Retinal pigment epithelial cell (primary cell): Measurements from ENCODE around the genes ACSL3 and KCNE4.

- RRBS = no CpG with 5 or more reads among the region's 1 CpG
These were observed 637.8 kb downstream of the SLC4A3 start for GRCh38 chr2:220265330-220265617.

- RRBS = no CpG with 5 or more reads among the region's 2 CpGs
These were observed 792.0 kb downstream of the EPHA4 start for GRCh38 chr2:220780134-220780373.

GRCh38 chr2:221104388-221104948 lies 467.6 kb downstream of the EPHA4 start:
- RRBS = no CpG with 5 or more reads among the region's 15 CpGs

GRCh38 chr2:221419715-221420802 lies 152.0 kb downstream of the EPHA4 start:
- RRBS = no CpG with 5 or more reads among the region's 17 CpGs

GRCh38 chr2:221511180-221511828 lies 60.8 kb downstream of the EPHA4 start:
- RRBS = no CpG with 5 or more reads among the region's 7 CpGs

DNA sequence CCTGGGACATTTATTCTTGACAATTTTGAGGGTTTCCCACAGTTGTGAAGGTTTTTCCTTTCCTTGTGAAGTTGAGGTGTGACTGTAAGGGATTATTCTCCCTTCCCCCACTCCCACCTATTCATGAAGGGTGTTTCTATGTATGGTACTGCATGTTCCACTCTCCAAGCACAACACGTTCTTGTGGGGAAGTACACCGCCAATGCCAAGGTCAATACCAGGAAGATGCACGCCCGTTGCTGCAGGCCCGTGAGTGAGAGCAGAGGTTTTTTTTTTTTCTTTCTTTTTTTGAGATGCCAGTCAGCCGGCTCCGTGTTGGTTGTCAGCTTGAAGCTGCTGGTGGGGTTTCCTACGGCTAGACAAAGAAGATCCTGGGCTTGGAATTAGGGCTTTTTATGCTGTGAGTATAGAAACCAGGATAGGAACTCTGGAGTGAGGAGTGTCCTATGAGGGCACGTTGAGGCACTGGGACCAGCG lies 38.6 kb upstream of the EPHA4 start:
- RRBS = no CpG with 5 or more reads among the region's 10 CpGs

DNA sequence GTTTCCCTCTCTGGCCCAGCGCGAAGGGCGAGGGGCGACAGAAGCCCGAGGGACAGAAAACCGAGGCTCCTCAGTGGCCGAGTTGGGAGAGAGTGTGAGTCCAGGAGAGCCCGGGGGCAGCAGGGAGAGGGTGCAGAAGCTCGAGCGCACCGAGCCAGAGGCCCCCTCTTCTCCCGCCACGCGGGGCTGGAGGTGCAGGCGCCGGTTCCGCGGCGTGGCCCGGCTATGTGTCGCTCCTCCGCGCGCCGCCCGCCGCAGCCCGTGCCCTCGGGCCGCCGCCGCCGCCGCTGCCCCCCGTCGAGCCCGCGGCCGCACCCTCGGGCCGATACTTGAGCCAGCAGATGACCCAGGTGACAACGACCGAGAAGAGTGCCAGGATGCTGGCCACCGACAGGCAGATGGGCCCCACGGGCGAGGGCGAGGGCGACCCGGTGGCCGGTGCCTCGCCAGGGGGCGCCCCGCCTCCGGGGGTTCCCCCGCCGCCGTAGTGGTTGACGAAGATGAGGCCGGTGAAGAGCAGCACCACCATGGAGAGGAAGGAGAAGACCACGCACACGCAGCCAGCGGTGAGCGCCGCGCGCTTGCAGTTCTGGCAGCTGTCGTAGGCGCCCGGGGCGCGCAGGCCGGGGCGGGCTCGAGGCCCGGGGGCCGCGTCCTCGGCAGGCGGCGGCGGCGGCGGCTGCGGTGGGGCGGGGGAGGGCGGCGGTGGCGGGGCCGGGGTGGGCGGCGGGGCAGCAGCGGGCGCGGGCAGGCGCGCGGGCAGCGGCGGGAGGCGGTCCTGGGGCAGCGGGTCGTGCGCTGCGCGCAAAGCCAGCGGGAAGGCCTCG lies 937 bp downstream of the ENSG00000288658 start:
- RRBS = 1% methylated on average over 33 of the region's 107 CpGs

GRCh38 chr2:222448495-222449372 lies 24.4 kb downstream of the SGPP2 start:
- RRBS = no CpG with 5 or more reads among the region's 9 CpGs

DNA sequence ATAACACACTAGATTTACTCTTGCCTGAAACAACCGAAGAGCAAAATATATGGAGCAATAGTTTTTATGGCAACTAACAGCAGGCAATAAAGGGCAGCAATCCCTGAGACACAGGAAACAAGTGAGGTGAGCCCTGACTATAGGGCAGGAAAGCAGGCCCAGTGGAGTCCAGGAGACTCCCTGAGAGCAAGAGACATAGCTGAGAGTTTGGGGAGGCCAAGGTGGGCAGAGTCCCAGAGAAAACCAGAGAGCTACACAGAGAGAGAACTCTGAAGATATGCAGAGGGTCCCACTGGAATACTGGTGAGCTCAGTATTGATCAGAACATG lies 18.8 kb downstream of the FARSB start:
- RRBS = no CpG with 5 or more reads among the region's 1 CpG

GRCh38 chr2:222652900-222653377 lies 3.0 kb downstream of the FARSB start:
- RRBS = no CpG with 5 or more reads among the region's 4 CpGs

DNA sequence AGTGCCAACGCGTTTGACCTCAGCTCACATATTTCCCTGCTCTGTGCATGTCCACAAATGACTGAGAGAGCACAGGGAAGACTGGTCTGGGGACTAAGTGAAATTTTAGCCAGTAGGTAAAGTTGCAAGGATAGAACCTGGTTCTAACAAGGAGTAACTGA lies 55.1 kb upstream of the ACSL3 start:
- RRBS = no CpG with 5 or more reads among the region's 2 CpGs

GRCh38 chr2:222860704-222861158 lies at the start of gene ACSL3:
Gene ACSL3 (plus strand): TSS chr2:222861036.
- RRBS = 1% methylated on average over 34 of the region's 60 CpGs

DNA sequence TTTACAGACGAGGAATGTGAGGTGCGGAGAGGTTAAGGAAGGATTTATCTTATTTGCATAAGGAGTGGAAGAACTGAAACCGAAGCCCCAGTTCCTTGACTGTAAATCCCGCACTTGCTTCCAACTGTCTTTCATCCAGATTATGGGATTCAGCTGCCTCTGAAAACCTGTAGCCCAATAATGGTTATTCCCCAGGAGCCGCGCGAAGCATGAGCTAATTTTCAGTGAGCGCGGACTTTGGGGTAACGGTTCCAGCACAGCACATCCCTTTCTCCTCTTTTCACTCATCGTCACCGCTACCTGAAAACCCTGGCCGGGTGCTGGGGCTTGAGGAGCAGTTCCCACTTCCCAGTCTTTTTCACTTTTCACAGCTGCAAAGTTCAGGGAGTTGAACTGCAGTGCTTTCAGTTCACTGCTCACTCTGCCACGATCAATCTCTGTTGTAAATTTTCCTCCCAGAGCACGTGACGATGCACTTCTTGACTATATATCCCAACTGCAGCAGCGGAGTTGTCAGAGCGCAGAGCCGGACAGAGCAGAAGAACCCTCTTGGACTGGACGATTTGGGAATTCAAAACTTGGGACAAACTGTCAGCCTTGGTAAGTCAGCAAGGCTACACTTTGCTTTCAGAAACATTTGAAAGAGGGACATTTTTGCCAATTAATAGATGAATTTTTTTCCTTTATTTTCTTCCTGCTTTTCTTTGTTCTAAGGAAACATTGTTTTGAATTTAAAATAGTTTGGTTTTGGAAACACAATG lies at the start of gene KCNE4:
KCNE4 (plus strand) TSS at position 516 of the 761 bp plus-strand sequence.
- RRBS = no CpG with 5 or more reads among the region's 20 CpGs

- RRBS = no CpG with 5 or more reads among the region's 12 CpGs
These were observed 7.9 kb downstream of the SERPINE2 start for GRCh38 chr2:224031190-224031675.

- RRBS = 97% methylated on average over 2 of the region's 22 CpGs
These were observed 884 bp downstream of the FAM124B start for GRCh38 chr2:224400838-224401607.

- RRBS = no CpG with 5 or more reads among the region's 14 CpGs
These were observed 83.2 kb upstream of the FAM124B start for GRCh38 chr2:224484910-224485714.

- RRBS = no CpG with 5 or more reads among the region's 6 CpGs
These were observed 60.7 kb downstream of the CUL3 start for GRCh38 chr2:224524004-224525305.

GRCh38 chr2:224564598-224565178 lies 20.5 kb downstream of the CUL3 start:
- RRBS = no CpG with 5 or more reads among the region's 2 CpGs

DNA sequence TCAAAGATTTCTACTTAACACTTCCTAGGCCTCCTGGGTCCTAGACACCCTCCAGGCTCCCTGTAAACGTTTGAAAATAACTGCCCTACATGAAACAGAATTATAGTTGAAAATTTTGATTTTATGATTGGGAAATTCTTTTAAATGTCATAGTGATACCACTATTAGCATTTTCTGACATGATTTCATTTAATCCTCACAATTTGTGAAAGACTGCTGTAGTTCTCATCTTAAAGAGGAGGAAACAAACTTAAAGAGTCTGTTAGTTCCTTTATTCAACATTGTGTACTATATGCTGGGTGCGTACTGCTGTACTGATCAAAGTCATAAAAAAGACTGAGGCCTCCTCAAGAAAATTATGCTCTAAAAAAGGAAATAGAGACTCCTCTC lies 10.6 kb downstream of the CUL3 start:
- RRBS = no CpG with 5 or more reads among the region's 2 CpGs

- RRBS = no CpG with 5 or more reads among the region's 19 CpGs
These were observed 58.4 kb upstream of the CCDC195 start for GRCh38 chr2:224774458-224775122.